SJSA1 (cell line): ENCODE measurements around a stretch of chr7.

- RAMPAGE, long total RNA: no peak
These were observed 103.1 kb downstream of the CLEC2L start for GRCh38 chr7:139626388-139627227.

DNA sequence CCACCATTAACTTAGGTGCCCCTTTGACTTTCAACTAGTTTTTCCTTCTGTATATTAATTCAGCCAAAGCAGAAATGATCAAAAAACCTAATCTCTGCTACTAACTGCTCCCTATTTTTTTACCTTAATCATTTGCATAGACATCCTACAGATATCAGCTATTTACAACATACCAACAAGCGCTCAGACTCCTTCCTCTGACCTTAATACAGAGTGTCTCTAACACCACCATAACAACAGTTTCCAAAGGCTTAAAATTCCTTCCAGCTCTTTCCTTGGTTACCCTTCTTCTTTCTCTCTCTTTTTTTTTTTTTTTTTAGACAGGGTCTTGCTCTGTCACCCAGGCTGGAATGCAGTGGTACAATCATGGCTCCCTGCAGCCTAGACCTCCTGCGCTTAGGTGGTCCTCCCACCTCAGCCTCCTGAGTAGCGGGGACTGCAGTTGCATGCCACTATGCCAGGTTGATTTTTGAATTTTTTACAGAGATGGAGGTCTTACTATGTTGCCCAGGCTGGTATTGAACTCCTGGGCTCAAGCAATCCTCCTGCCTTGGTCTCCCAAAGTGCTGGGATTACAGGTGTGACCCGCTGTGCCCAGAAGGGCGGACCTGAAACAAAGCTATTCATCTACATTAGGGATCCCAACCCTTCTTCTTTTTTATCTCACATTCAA lies 112.9 kb downstream of the HIPK2 start:
- RAMPAGE, long total RNA: no peak

DNA sequence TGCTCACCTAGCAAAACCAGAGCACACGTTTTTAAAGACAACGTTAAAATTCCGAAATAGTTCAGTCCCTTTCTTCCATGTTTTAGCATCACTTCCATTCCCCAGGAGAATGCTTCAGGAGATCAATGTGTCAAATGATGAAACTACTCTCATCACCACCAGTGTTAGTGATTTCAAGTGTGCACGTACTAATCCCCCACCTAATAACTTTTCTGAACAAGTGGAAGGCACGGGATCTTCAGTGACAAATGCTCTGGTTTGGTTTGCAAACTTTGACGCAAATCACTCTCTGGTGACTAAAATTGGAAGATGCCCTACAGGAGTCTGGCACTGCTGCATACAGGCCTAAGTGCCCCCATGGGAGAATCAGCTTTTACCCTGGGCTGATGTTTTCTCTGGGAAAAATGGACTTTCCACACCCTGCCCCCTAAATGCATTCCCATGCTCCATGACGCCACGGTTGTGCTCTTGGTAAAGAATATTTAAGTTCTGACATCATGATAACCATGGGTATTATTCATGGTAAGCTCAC lies 43.6 kb downstream of the HIPK2 start:
- RAMPAGE, long total RNA: no peak

DNA sequence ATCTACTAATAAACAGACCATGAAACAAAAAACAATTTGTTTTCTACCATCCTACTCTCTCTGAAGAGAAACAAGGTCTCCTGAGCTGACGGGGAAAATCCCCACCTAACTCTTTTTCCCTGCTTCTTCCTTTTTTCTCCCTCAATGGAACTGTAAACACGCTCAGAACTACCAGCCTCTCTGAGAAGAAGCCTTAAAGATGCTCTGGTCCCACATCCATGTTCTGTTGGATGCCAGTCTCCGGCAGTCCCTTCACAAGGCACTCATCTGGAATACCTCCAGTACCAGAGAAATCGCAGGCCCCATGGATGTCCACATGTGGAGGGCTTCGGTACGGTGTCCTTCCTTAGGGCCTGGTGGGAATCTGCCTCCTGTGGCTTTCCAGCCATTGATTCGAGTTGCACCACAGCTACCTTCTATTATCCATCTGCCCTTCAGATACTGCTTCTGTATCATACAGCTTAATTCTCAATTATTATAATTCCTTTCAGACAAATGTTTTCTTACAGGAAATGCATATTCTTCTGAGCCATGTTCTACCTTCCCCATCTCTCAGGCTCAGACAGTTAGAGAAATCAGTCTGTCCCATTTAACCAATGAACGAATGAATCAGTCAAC lies 22.2 kb downstream of the HIPK2 start:
- RAMPAGE, long total RNA: no peak

GRCh38 chr7:139767134-139767832 lies 10.5 kb downstream of the HIPK2 start:
- RAMPAGE, long total RNA: no peak

DNA sequence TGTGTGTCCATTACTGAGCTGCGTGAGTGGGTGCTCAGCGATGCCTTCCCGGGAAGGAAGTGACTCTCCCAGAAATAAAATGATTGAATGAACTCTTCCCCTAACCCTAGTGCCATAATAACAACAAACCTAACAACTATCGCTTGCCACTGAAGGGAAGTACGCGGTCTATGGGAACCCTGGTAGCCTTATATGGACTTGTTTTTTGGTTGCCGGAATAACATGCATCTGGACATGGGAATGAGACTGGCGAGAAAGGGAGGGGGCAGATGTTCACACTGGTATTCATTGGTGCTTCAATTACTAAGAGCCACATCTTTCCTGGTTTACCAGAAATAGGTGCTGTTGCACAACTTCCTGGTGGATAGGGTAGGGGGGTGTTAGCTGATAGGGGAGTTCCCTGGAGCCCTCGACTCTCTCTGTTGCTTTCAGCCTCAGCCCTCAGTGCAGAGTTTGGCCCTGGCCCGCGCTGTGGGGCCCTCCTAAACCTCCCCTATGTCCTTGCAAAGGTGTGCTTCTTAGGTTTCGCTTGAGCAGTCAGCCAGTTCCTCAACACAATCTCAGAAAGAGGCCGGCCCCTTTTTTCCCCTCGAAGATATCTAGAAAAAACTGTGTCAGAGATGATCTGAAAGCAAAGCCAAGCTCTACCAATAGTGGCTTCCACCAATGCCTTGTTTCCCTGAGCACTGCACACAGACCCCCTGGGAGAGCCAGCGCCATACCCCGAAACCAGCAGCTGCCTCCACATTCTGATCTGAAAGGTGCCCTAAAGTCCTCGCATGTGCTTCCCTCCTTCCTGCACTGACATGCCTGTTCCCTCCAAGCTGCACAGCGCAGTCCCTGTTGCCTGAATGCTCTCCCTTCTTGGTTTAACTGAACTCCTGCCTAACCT lies 13.5 kb downstream of the TBXAS1 start:
- RAMPAGE, long total RNA: no peak

DNA sequence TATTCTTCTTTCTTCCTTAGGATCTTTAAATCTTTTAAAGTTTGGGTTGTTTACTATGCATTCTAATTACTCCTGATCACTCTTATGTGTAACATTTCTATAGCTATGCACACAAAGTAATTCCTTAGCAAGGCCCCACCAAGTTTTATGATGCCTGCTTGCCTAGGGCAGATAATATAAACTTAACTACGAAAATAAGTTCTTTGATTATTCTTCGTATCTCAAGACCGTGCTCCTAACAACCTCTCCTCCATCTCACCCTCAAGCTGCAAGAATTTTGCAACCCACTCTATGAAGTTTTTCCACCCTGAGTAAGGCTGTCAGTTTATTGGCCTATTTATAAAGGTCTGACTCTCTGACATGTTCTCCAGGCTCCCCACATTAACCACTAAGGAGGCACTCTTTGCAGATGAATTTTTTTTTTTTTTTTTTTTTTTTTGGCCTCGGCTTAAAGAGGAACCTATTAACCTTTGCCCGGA lies 56.9 kb downstream of the TBXAS1 start:
- RAMPAGE, long total RNA: no peak

- RAMPAGE, long total RNA: no peak
These were observed 78.3 kb downstream of the PARP12 start for GRCh38 chr7:139984228-139985043.

DNA sequence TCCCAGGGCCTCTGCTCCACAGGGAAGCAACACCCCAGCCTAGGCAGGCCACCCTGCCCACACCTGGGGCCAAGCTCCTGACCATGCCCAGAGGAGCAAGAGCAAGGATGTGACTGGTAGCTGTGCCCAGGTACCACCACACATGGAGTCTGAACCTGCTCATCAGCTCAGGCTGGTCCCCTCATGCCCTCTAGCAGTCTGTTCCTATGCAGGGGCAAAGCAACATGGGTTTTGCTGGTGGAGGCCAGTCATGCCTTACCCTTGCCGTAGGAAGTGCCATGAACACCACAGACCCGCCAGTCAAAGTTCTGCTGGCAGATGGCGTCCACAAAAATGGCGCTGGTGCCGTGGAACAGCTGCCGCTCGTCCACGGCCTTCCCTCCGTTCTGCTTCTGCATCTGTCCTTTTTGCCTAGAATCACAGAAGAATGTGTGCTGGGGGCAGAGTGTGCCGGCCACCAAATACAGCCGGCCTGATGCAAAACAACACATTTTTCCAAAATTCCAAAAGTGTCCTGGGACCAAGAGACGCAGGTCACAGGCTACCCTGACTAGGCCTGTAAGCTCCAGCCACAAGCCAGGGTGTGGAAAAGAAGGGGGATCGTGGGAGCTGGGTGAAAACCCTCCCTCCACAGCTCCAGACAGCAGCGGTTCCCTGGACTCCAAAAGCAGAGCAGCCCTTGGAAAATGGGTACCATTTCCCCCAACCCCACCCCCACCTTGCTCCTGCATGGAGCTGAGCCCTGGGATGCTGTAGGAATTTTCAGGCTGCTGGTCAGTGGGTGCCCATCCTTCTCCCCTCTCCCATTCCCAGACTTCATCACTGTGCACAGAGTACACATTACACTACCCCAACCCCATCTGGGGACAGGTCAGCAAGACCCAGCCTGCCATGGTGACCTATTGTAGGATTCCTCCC lies 36.6 kb downstream of the PARP12 start:
- RAMPAGE, long total RNA: no peak

GRCh38 chr7:140053846-140054162 lies 8.9 kb downstream of the PARP12 start:
- RAMPAGE, long total RNA: no peak

GRCh38 chr7:140107624-140108455 lies 45.1 kb upstream of the PARP12 start:
- RAMPAGE, long total RNA: no peak

DNA sequence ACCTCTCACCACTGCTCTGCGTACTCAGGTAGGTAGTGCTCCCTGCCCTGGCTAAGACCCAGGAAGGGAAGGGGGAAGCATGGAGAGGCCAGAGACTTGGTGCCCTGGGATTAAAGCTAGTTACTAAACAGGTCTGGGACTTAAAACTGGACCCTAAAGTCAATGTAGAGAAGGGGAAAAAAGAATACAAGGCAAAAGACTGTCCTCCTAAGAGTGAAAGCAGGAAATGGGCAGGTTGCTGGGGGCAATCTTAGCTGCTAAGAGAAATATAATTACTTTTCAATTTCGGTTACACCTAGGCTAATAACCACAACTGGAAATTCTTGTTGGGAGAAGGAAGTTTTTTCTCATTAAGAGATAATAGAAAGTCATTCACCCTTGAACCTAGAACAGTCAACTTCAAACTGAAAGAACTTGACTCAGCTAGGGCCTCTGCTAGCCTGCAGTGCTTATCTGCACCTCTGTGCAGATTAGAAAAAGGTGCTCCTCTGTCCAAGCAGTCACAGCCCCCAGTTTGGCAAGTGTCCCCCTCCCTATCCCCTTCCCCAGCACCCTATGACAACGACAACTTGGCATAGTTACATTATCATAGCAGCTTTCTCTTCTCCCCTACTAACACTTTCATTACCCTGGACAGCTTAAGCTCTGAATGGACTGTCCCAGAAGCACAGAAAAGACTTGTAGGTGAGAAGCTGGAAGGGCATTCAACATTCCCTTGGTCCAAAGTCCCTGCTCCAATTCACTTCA lies 65.7 kb upstream of the KDM7A start:
- RAMPAGE, long total RNA: no peak

- RAMPAGE, long total RNA: no peak
These were observed 65.1 kb downstream of the SLC37A3 start for GRCh38 chr7:140333264-140333644.

DNA sequence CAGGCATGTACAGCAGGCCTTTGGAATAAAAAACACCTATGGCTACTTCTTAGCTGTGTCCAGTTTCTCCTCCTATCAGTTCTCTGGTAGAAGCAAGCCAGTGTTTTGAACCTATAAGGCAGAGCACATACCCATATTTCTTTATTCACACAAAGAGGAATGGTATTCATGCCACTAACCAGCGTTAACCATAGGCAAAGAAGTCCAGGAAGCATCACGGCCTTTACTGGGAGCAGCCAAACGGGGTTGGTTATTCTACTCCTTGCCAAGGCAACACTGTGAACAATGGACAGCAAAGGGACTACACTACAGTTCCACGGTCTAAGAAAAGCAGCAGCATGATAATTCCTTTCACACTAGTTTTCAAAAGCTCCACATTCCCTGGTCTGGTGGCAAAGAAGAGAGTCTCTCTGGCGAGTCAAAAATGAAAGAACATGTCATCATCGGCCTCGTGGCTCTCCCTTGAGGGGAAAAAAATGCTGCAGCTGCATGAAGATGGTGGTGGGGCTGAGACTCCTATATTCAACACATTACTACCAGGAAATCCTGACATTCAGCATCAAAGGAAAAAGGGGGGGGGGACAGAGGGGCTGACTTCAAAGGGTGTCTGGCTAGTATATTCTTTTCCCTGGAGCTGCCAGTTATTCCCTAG lies 49.2 kb downstream of the SLC37A3 start:
- RAMPAGE, long total RNA: no peak

GRCh38 chr7:140488246-140488506 lies 8.9 kb upstream of the MKRN1 start:
- RAMPAGE, long total RNA: no peak

DNA sequence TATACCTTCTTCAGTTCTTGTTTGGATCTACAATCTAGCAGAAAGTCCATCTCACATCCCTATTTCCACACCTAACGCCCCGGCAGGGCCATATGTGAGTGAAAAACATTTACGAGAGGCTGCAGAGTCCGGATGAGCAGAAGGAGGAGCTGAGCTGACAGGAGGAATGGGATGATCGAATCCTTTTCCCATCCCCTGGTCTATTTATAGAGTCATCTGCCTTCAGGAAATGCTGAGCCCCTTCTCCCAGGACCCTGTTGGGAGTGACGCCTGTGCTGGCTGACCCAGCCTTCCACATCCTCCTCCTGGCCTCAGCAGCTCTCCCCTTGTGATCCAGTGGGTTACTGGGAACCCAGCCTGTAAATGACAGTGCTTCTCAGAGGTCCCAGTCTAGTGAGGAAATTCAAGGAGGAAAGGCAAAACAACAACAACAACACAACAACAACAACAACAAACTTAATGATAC lies 16.6 kb downstream of the DENND2A start:
- RAMPAGE, long total RNA: no peak

DNA sequence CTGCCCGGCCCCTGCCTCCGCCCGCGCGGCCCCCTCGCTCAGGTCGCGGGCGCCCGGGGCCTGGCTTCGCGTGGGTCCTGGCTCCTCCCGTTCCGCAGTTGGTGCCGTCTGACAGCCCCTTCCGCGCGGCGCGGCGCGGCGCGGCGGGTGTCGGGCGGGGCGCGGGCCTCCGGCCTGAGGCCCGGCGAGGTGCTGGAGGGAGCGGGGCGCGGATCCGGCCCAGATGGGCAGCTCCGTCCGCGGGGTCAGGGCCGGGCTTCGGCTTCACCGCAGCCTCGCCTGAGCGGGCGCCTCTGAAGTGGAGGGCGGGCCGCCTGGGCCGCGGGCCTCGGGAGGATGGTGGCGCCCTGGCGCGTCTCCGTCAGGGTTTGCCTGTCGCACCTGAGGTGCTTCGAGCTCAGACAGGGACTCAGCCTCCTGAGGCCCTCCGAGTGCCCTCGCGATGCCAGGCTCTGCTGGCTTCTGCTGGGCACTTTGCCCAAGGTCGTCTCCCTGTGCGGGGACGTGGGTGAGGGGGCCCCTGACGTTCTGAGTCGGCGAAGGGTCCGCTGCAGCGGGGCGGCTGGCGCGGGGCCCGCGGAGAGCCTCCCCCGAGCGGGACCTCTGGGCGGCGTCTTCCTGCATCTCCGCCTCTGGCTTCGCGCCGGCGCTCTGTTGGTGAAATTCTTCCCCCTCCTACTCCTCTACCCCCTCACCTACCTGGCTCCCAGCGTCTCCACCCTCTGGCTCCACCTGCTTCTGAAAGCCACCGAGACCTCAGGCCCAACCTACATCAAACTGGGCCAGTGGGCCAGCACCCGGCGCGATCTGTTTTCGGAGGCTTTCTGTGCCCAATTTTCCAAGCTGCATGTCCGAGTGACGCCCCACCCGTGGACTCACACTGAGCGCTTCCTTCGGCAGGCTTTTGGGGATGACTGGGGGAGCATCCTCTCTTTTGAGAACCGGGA lies 523 bp downstream of the ADCK2 start:
- RAMPAGE, long total RNA: no peak

DNA sequence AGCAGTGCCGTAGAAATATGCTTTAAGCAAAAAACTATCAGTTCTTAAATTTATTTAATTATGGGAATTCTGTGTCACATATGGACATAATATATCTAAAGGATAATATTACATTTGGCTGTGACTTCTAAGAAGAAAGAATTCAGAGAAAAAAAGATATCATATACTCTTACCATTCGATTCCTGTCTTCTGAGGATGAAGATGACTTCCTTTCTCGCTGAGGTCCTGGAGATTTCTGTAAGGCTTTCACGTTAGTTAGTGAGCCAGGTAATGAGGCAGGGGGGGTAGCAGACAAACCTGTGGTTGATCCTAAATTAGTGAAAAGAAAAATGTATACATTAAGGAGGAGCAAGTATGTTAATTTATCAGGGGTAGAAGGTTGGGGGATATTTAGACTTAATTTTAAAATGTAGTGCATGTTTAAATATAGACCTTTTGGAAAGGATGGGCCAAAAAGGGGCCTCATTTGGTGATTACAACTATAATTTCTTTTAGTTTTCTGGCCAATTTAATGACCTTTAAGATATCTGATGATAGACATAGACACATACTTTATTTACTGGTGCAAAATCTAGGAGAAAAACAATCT lies 86.4 kb downstream of the NDUFB2 start:
- RAMPAGE, long total RNA: no peak

- RAMPAGE, long total RNA: no peak
These were observed 2.5 kb downstream of the TMEM178B start for GRCh38 chr7:141076349-141076761.

- RAMPAGE, long total RNA: no peak
These were observed 44.6 kb downstream of the DENND11 start for GRCh38 chr7:141657280-141657759.